Right lobe of liver (tissue), 4 donors: Measurements from ENCODE around the gene PABPN1.

- PRO-cap, 4 experiments, result no peak in any of the 4 experiments
- RAMPAGE, long total RNA, 2 experiments, result no peak in any of the 2 experiments
Observed at GRCh38 chr14:21768107-21769246, 94.9 kb upstream of the OR4E1 start.

DNA sequence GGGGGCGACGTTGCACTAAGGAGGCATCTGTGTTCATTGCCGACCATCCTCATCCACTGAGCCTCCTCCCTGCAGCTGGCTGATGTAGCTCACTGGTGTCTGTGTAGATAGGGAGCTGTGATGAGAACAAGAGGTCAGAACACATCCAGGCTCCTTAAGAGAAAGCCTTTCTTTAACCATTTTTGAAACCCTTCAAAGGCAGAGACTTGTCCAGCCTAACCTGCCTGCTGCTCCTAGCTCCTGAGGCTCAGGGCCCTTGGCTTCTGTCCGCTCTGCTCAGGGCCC is 220.6 kb upstream of the OR4E1 start:
- PRO-cap, 4 experiments, result no peak in any of the 4 experiments
- RAMPAGE, long total RNA, 2 experiments, result no peak in any of the 2 experiments

GRCh38 chr14:21894773-21895176 is 221.2 kb upstream of the OR4E1 start:
- PRO-cap, 4 experiments, result no peak in any of the 4 experiments
- RAMPAGE, long total RNA, 2 experiments, result no peak in any of the 2 experiments

- PRO-cap, 4 experiments, result no peak in any of the 4 experiments
- RAMPAGE, long total RNA, 2 experiments, result no peak in any of the 2 experiments
Observed at GRCh38 chr14:21978315-21978768, 304.7 kb upstream of the OR4E1 start.

GRCh38 chr14:22052001-22052343 is 378.4 kb upstream of the OR4E1 start:
- PRO-cap, 4 experiments, result no peak in any of the 4 experiments
- RAMPAGE, long total RNA, 2 experiments, result no peak in any of the 2 experiments

DNA sequence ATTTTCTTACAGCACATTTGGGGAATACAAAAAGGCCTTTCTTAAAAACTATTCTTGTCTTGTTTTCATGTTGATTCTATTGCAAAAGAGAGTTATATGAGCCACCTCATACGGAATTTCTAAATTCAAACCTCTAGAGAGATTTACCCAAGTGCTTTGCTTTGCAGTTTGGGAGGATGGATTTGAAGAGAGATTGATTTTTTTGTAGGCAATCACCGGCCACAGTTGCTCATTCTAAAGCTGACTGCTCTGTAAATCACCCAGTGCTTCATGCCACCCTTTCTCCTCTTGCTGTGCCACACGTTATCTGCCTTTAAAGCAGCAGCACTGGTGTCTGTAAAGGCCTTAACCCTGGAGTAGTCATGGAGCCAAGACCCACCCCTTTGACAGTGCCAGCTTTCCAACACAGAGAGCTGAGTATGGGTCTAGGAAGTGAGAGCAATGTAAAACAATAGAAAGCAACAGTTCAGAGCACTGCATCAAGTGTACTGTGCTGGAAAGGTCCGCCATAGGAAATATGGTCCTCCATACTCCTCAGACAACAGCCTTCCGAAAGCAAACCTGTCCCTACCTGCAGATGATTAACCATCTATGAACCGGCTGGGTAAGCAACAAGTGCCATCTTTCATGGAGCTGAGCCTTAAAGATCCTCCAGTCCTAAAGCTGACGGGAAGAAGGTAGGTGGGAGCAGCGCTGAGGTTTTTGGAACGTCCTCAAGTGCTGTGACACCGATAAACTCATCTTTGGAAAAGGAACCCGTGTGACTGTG is 139.5 kb downstream of the DAD1 start:
- PRO-cap, 4 experiments, result no peak in any of the 4 experiments
- RAMPAGE, long total RNA, 2 experiments, result no peak in any of the 2 experiments

DNA sequence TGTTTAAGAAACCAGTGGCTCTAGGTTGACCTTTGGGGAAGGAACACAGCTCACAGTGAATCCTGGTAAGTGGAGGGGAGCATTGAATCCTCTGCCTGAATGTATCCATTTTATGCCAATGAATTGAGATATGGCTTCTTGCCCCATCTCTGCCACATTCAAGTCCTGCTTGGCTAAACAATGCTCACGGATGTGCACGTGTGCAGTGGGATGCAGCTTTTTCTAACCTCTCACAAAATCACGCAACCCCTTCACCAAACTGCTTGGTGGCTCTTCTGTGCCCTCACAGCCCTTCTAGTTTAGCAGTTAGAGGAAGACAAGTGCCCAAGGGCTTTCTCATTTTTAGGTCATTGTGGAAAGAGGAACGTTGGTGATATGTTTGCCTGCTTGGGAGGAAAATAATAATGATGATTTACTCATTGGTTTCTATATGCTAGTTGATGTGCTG is 111.3 kb downstream of the DAD1 start:
- PRO-cap, 4 experiments, result no peak in any of the 4 experiments
- RAMPAGE, long total RNA, 2 experiments, result no peak in any of the 2 experiments

DNA sequence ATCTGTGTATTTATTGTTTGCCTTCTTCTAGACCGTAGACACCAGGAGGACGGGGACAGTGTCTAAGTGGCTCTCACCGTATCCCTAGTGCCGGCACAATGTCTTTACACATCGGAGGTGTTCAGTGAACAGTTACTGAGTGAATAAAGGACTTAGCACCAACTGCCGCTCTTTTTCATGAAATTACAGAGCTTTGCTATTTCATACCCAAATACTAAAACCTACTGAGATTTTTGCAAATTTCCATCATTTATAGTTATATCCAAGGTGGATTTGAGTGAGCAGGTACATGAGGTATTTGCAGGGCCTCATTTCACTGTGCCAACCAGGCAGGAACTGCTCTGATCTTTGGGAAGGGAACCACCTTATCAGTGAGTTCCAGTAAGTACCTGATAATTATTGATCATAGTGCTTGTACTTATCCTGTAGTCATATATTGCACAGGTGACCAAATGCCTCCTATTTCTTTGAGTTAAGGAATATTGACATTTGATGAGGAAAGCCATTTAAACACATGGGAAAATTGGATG is 59.7 kb downstream of the DAD1 start:
- PRO-cap, 4 experiments, result no peak in any of the 4 experiments
- RAMPAGE, long total RNA, 2 experiments, result no peak in any of the 2 experiments

- PRO-cap, 4 experiments, result no peak in any of the 4 experiments
- RAMPAGE, long total RNA, 2 experiments, result no peak in any of the 2 experiments
Observed at GRCh38 chr14:22545659-22546923, 42.9 kb downstream of the DAD1 start.

- PRO-cap, 4 experiments, result no peak in any of the 4 experiments
- RAMPAGE, long total RNA, 2 experiments, result no peak in any of the 2 experiments
Observed at GRCh38 chr14:22872874-22873275, 1.3 kb downstream of the LRP10 start.

DNA sequence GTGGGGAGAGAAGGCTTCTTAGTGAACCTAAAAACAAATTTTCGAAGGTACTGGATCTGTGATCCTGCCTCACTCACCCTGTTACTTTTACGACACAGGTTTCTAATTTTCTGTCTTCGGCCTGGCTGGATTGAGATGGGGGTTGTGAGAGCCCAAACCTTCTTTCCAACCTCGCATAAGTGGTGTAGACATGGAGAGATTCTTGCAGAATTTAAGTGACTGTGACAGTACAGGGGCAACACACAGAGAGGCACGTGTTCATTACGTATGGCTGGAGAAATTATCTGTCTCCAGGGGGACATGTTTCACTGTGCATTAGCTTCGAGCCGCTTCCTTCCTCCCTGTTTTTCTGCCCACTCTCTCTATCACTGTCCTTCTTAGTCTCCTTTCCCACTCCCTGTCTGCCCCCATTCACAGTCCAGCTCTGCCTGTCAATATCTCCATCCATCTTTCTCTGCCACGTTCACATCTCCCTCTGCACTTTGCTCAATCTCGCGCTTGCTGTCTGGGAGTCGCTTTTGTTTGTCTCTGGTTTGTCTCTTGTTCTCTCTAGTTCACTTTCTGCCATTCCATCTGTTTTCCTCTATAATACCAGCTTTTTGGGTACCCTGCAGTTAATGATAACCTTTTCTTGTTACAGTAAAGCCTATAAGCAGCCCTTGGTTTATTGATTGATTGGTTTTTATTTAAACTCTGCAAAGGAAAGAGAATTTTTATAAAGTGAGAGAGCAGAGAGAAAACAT is 11.5 kb upstream of the C14orf93 start:
- PRO-cap, 4 experiments, result no peak in any of the 4 experiments
- RAMPAGE, long total RNA, 2 experiments, result no peak in any of the 2 experiments

DNA sequence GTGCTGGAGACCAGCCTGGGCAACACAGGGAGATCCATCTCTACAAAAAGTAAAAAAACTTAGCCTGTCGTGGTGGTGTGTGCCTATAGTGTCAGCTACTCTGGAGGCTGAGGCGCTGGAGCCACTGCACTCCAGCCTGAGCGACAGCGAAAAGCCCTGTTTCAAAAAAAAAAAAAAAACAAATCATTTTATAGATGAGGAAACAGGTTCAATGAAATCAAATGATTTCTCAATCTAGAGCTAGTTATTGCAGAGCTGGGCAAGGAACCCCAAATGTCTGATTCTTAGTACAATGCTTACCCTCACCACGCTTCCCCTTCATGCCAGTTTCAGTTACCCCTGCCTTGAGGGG is 761 bp downstream of the PSMB5 start:
- PRO-cap, 4 experiments, result peak in 1 of 4 experiments; most common plus-strand start position 243 of the sequence (in 1)
- RAMPAGE, long total RNA, 2 experiments, result no peak in any of the 2 experiments

DNA sequence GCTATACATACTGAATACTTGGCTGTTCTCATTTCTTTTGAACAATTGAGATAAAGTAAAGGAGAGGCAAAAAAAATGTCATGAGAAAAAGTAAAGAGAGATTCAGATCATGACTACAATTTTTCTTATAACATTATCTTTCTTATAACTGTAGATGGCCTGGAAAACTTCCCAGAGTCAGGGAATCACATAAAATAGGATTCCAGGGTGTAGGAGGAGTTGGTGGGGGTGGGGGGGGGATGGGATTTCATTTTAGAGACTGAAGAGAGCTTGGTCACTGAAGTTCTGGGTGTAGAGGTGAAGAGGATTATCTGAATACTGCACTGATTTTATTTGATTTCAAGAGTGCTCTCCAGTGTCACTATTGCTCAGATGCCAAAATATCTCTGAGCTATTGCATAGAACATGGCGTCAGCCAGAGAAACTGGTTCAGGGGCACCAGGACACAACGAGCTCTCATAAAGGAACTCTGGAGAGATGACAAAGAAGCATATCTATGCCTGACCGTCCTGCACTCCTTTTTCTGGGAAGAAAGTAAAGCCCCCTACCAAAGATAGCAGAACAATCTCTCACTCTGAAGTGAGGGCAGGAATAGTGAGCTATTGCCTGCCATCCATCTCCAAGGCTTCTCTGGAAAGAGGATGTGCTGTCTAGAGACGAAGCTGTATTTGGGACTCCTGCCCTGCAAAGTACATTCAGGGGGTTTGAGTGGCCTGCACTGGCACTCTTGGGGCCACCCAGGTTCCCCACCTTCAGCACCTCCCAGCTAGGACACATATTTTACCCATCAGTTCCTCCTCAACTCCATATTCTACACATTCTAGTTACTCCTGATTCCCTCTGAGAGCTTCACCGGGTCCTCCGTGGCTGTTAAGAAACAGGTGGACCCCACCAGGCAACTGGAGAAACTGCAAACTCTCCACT is 2.0 kb downstream of the SLC7A8 start:
- PRO-cap, 4 experiments, result no peak in any of the 4 experiments
- RAMPAGE, long total RNA, 2 experiments, result no peak in any of the 2 experiments

DNA sequence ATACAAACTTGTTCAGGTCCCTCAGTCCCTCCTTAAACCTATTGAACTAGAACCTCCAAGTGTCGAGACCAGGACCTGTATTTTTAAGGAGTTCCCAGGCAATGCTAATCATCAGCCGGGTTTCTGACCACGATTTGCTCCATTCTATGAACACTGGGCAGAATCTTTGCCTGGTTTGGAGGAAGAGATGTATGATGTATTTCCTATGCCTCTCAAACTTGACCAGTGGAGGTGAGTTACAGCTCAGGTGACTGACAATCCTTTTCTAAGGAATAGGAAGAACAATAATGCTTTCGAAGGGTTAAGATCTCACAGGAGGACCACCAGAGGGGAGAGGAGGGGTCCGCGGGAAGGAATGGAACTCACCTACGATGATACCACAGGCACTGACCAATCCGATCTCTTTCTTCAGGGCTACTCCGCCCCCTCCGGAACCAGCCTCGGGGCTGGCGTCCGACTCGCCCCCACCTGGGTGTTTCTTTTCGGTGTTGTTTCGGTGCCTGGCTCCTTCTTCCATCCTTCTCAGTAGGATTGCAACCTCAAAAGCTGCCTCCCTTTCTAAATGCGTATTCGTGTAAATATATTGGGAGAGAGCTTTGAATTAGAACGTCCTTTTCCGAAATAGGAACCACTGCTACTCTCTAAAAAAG is 937 bp downstream of the SLC7A8 start:
- PRO-cap, 4 experiments, result peak in 4 of 4 experiments; most common plus-strand start position 479 of the sequence (in 2); most common minus-strand start position 388 of the sequence (in 2)
- RAMPAGE, long total RNA, 2 experiments, result no peak in any of the 2 experiments

- PRO-cap, 4 experiments, result peak in 4 of 4 experiments; most common plus-strand start chr14:23321457 (in 4); most common minus-strand start chr14:23321872 (in 4)
- RAMPAGE, long total RNA, 2 experiments, result start-site peak on the plus strand in 1 of 2 experiments, at chr14:23321580-23321643 at its widest, 18 reads per replicate
Observed at GRCh38 chr14:23321376-23321910, at the start of gene PABPN1. Gene PABPN1, plus strand, starts transcription at chr14:23321457.

DNA sequence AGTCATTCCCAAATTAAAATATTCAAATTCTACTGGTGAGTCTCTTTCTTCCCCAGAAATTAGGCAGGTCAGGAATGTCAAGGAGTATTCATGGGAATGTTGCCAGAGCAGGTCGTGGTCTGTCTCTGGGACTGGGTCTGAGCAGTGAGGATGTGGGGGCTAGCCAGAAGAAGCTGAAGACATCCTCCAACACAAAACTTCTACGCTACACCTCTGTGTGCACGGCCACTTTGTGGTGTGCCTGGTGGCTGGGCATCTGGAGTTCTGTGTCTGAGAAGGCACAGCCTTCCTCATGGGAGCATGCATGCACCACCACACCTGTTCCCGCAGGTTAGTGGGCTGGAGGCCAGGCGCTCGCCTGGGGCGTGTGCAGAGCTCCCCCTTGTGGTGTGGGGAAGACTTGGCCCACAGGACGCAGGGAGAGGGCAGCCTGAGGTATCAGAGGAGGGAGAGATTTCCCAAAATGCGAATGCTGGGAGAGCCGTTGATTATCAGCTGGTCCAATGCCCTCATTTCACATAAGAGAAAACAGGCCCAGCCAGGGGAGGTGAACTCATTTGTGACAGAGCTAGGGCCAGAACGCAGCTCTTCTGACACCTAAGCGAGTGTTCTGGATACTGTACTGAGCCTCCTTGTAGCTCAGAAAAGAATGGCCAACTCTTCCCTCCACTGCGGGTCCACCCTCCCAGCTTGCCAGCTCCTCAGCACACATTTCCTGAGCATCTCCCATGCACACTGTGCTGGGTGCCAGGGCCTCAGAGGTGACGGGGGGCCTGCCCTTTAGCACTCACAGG is 3.1 kb downstream of the CMTM5 start:
- PRO-cap, 4 experiments, result no peak in any of the 4 experiments
- RAMPAGE, long total RNA, 2 experiments, result no peak in any of the 2 experiments

DNA sequence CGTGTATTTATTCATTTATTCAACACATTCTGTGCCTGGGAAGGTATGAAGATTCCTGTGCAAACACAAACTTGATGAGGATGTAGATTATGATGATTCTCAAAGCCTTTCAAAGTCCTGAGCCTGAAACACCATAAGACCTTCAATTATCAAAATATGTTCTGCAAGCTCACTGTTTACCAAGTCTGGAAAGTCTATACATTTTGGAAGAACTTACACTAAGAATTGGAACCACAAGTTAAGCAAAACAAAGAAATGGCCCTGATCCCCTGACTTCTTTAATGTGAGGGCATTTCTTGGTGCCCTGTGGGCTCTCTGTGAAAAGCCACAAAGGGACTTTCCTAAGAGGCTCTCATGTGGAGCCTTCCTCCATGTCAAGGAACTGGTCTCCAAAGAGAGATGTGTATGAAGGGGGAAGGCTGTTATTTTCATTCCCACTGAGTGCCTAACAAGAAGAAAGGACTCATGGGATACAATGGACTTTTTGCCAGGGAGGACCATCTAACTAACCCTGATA is 13.5 kb upstream of the MYH6 start:
- PRO-cap, 4 experiments, result no peak in any of the 4 experiments
- RAMPAGE, long total RNA, 2 experiments, result no peak in any of the 2 experiments

DNA sequence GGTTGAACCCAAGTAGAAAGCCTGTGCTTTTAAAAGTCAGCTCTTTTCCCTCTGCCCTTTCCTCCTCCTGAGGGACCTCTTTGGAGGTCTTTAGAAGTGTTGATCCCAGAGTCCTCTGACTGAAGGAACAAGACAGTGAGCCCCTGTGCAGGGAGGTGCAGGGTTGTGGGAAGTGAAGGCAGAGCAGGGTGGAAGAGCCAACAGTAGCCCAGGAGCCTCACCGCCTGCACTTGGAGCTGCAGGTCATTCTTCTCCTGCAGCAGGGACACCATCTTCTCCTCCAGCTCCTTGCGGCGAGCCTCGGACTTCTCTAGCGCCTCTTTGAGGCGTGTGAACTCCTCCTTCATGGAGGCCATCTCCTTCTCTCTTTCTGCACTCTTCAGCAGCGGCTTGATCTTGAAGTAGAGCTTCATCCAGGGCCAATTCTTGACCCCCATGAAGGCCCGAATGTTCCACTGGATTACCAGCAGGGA is 10.9 kb downstream of the MYH7 start:
- PRO-cap, 4 experiments, result no peak in any of the 4 experiments
- RAMPAGE, long total RNA, 2 experiments, result no peak in any of the 2 experiments

DNA sequence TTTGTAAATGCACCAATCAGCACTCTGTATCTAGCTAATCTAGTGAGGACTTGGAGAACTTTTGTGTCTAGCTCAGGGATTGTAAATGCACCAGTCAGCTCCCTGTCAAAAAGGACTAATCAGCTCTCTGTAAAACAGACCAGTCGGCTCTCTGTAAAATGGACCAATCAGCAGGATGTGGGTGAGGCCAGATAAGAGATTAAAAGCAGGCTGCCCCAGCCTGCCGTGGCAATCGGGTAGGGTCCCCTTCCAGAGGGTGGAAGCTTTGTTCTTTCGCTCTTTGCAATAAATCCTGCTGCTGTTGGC is 2.9 kb upstream of the JPH4 start:
- PRO-cap, 4 experiments, result no peak in any of the 4 experiments
- RAMPAGE, long total RNA, 2 experiments, result no peak in any of the 2 experiments

GRCh38 chr14:23584145-23584648 is 5.6 kb upstream of the JPH4 start:
- PRO-cap, 4 experiments, result no peak in any of the 4 experiments
- RAMPAGE, long total RNA, 2 experiments, result no peak in any of the 2 experiments